Subcutaneous preadipocyte (primary cell): ENCODE measurements around the gene JAKMIP1.

DNA sequence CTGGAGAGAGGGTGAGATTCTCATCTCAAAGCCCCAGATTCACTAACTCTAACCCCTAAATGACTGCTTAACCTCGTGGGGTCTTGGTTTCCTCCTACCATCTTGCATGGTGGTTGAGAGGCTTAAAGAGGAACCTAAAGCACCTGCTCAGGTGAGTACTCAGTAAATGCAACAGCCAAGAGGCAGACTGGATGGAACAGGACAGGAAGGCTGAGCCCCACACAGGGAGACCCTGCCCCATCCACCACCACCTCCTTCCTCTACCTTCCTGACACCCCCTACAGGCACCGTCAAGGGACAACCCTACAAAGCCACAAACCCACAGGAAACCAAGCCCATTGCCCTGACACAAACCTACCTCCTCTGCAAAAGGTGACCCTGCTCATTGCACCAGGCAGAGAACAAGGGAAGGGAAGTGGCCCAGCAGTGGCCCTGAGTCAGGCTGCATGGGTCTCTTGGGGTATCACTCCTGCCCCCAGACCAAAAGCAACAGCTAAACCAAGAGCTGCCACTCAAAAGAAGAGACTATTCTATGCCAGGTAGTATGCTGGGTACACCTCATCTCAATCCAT is 21.1 kb downstream of the JAKMIP1 start:
- CAGE, long polyA plus RNA, result no peak

DNA sequence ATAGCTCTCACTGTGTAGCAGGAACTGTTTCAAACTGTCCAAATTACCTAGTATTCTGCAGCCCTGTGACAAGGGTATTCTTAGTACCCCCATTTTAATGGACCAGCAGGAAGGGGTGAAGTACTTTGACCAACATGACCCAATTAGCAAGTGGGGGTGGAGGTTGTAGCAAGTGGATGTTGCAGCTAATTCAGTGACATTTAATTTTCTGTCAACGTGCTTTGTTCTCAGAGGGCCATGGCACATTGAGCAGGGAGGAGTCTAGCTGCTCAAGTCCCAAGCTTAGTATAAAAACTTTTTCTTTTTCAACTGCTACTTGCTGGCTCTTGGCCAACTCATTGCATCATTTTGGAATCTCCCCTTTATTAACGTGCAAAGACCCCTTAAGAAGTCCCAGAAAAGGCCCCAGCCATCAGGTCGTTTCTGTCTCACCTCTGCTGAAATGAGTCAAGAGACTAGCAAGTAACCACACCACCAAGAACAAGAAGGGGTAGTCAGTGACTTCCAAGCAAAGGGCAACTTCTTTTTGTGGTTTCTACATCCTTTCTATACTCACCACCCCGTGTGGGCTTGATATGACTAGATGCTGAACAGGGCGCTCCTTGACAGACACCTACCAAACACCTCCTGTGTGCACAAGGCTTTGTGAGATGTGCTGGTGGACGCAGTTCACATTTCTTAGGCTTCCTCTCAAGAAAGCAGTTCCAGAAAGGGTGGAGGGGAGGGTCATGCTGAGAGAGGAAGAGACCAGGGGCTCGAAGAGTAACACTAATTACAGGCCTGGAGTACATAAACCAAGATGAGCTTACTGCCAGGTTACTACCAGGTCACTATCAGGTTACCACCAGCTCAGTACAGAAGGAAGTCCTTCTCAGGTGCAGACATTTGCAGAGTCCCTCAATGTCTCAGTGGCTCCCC is 19.5 kb downstream of the JAKMIP1 start:
- CAGE, long polyA plus RNA, result no peak

DNA sequence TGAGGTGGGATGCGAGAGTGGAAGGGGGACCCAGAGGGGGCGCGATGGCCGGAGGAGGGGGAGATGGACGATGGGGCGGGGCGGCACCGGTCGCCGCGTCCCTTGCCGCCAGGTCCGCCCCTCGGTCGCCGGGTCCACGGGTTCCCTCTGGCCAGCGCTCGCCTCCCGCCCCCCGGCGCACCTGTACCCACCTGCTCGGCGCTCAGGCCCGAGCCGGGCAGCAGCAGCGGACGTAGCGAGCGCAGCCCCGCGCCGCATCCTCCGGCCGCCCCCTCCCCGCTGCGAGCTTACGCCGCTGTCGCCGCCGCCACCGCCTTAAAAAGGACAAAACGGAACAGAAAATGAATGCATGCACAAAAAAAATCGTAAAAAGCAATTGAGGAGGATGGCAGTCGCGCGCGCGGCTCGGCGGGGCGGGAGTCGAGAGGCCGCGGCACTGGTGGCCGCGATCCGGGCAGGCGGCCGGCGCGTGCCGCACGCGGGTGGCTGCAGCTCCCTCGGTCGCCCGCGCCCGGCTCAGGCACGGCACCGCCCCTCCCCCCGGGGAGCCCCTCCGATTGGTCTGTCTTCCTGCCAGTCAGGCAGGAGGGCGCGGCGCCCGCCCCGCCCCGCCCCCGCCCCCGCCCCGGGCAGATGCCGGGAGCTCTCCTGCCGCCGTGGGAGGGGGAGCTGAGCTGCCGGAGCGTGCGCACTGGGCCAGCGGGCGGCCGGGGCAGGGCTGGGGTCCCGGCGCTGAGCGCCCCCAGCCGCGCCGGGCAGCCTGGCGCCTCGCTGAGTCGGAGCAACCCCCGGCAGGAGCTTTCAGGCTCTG is at the start of gene JAKMIP1:
Gene JAKMIP1 (minus strand): TSS at position 488 of the 811 bp plus-strand sequence.
- CAGE, long polyA plus RNA, result no peak

DNA sequence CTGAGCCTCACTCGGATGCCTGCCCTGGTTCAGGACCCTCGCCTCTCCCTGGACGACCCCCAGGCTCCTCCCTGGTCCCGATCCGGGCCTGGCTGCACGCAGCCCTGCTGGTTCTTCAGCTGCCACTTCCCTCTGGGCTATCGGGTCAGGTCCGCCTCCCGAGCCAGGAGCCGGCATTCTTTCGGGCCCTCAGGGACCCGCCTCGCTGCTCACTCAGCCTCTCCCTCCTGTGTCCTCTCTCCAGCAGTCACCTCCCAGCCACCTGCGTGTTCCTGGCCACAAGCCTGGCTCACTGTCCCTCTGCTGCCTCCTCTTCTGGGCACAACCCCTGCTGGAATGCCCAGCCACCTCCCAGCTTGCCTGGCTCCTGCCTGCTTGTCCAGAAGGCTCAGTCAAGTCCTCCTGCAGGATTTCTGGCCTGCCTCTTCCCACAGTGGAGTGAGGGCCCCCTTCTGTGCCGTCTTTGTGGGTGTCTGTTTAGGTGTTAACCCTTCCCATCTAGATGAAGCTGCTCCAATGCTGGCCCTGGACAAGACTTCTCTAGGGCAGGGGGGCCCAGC is 2.1 kb downstream of the WFS1 start:
- CAGE, long polyA plus RNA, result no peak

GRCh38 chr4:6641738-6642431 is 1.4 kb downstream of the MRFAP1 start:
- CAGE, long polyA plus RNA, result no peak

GRCh38 chr4:6642432-6643131 is 2.1 kb downstream of the MRFAP1 start:
- CAGE, long polyA plus RNA, result no peak

- CAGE, long polyA plus RNA, result no peak
Observed at GRCh38 chr4:6749997-6750664, 32.4 kb upstream of the KIAA0232 start.

- CAGE, long polyA plus RNA, result no peak
Observed at GRCh38 chr4:6795739-6796535, 13.4 kb downstream of the KIAA0232 start.

- CAGE, long polyA plus RNA, result no peak
Observed at GRCh38 chr4:6855494-6856016, 54.1 kb upstream of the TBC1D14 start.

DNA sequence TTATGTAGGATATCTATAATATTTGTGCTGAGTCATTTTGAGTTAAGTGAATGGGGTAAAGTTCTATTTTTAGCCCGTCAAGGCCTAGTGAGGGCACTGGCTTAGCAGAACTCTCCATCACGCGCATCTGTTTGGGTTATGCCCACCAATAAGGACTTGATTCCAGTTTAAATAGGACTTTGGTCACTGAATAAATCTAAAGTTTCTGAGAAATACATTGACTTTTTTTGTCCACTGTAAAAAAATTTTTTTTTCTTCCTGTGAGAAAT is 53.6 kb upstream of the TBC1D14 start:
- CAGE, long polyA plus RNA, result no peak

DNA sequence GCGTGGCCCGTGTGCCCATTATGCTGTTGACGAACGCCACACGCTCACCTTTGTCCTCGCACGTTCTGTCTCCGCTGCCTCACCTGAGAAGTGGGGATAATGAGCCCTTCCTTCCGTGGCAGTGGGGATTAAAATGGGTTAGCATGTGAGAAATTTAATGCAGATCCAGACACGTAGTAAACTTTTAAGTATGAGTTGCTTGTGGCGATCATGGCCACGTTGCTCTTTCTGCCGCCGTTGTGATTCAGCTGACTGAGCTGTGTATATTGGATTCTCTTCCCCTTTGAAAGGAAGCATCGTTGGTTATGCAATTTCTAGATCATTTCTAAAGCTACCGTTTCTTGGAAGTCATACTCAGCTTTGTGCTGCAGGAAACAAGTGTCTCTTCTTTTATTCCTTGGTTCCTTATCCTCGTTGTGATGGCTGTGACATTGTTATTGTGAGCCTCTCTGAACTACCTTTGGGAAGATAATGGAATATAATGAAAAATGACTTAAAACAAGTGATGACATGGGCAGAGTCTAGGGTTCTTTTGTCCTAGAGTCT is 16.5 kb downstream of the TBC1D14 start:
- CAGE, long polyA plus RNA, result no peak

GRCh38 chr4:7005756-7006150 is 37.0 kb downstream of the CCDC96 start:
- CAGE, long polyA plus RNA, result no peak

DNA sequence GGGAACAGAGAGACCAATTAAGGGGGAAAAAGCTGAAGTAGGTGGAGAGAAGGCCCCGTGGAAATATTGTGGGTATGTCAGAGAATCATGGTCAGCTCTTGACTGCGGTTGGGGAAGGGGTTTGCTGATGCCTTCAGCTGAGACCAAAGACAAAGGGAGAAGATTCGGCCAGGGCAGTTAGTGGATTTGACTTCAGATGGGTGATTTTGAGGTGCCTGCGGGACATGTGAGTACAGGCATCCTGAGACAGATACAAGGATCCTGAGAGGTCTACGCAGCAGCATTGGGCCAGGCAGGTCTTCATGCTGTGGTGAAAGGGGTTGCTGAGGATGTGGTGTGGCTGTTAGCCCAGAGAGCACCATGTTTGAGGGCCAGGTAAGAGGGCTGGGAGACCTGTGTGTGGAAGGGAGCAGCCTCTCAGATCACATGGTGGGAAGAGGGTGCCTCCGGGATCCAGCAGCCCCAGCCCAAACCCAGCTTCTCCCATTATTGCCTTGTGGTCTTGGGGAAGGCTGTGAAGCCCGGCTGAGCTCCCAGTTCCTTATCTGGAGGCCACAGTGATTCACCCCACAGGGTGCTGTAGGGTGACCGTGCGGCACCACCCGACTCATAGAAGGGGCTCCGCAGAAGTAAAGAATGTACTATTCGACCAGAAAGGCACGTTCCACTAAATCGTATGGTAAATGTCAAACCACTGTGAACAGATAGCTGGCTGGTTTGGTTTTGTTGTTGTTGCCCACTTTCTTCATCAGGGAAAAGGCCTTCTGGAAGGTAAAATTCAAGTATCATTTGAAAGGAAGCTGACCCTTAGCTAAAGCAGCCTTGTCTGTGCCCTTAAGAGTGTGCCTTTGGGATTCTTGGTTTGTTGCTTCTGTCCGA is 27.3 kb downstream of the CCDC96 start:
- CAGE, long polyA plus RNA, result no peak

- CAGE, long polyA plus RNA, result no peak
Observed at GRCh38 chr4:7021905-7022852, 20.6 kb downstream of the CCDC96 start.

GRCh38 chr4:7049716-7049997 is 6.5 kb downstream of the TADA2B start:
- CAGE, long polyA plus RNA, result no peak

- CAGE, long polyA plus RNA, result no peak
Observed at GRCh38 chr4:7052373-7053418, 9.5 kb downstream of the TADA2B start.

- CAGE, long polyA plus RNA, result no peak
Observed at GRCh38 chr4:7054657-7055257, 11.6 kb downstream of the TADA2B start.

GRCh38 chr4:7056129-7056674 is 11.7 kb downstream of the GRPEL1 start:
- CAGE, long polyA plus RNA, result no peak

DNA sequence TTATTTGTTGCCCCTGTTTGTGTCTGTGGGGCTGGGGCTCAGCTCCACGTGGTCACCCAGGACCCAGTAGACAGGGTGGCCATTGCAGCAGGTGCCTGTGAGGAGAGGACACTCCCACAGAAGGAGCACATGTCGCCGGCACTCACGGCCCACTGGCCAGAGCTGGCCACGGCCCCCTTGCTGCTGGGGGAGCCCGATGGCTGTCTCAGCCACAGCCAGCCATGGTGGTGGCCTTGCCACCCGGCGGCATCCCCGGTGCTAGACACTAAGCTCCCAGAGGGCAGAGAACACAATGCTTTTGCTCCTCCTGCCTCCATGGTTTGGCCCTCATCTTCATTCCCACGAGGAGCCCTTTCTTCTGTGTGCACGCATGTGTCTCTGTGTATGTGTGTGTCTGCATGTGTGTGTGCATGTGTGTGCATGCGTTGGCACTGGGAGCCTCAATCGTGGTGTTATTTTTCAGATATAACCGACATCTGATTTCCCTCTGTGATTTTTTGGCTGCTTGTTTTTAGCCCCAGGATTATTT is 28.0 kb upstream of the GRPEL1 start:
- CAGE, long polyA plus RNA, result no peak

DNA sequence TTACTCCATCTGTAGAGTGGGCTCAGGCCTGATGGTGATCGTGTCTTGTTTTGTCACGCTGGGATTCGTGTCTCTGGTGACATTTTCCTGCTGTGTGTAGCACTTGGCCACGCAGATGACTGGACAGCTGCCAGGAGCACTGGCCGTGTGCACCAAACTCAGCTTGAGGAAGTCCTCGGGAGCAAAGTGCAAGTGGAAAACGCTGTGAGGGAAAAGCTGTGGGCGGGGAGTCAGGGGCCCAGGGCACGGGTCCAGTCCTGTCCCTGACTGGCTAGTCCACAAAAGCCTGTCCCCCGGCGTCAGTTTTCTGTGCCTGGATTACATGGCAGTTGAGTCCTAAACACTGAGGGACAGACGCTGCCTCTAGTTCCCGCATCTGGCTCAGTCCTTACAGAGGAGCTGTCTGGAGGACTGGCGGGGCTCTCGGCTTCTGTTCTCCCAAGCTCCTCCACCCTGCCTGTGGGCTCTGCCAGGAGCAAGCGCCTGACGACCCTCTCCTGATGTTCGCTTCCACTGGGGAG is 35.8 kb upstream of the GRPEL1 start:
- CAGE, long polyA plus RNA, result no peak